ENCODE measurements around the genes CTH, FPGT and ST6GALNAC3.

GRCh38 chr1:70249663-70250280 lies 28.6 kb downstream of the SRSF11 start:
- RRBS, result no CpG with 5 or more reads among the region's 5 CpGs

GRCh38 chr1:70411149-70411750 lies at the start of gene CTH:
CTH (plus strand) TSS chr1:70411268.
- RRBS, result no CpG with 5 or more reads among the region's 35 CpGs

DNA sequence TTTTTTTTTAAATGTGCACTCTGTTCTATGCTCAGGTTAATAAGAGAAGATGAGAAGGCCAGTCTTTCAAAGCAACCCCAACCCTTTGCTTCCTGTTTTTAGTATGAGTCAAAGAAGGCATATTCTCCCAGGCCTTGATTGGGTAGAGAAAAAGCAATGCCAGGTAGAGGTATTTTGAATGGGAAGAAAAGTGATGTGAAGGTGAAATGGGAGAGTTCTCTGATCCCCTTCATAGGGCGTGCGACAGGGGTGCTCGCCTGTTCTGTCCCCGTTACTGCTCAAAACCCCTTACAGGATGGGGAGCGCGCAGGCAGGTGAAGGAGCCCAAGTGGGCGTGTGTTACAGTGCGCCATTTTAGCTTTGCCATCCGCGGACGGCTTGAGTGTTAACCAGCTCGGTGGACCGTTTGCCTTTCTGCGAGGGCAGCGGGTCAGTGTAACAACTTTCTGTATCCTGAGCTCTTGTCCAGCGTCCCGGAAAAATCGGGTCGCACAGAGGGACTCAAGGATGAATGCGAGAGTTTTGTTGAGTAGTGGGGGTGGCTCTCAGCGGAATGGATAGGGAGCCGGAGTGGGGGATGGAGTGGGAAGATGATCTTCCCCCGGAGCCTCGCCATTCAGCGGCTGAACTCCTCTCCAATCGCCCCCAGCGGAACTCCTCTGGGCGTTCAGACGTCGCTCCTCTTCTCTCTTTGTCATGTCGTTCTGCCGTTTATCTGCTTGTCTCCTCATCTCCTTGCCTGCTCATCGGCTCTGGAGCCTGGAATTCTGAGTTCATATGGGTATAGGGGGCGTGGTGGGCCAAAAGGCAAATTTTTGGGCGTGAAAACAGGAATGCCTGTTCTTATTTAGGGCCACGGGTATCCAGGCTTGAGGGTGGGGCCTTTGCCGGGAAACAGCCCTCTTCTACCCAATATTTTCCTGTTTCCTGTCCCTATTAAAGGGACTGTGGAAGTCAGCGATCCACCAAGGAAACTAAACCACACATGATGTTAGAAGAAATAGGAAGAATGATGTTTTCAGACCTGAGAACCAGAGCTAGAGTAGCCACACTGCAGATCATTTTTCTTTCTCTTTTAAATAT lies 295.4 kb downstream of the CTH start:
- RRBS, result 87% methylated on average over 3 of the region's 38 CpGs

GRCh38 chr1:70864170-70864515 lies 183.5 kb downstream of the PTGER3 start:
- RRBS, result no CpG with 5 or more reads among the region's 1 CpG

DNA sequence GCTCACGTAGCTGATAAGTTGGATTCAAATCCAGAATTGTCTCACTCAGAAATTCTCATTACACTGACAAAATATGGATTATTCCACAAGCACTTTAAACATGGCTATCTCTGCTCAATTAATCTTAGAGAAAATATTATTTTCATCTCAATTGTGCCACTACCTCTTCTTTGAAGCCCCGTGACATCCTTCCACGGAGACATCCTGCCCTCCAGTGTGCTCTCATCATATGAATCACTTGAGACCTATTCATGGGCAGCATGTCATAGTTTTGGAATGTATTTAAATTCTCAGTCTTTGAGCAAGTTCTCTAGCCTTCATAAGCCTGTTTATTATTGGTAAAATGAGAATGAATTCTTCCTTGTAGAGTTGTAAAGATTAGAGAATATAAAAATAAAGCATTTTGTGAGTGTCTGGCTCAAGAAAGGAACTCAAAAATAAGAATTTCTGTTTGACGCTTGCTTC lies 557.2 kb upstream of the ZRANB2 start:
- RRBS, result no CpG with 5 or more reads among the region's 4 CpGs

GRCh38 chr1:72283152-72283550 lies 812 bp upstream of the NEGR1 start:
- RRBS, result 6% methylated on average over 8 of the region's 22 CpGs

- RRBS, result under 1% methylated on average over 18 of the region's 45 CpGs
These were observed at the start of gene FPGT for GRCh38 chr1:74197695-74198816. FPGT (plus strand) TSS chr1:74198242.

- RRBS, result no CpG with 5 or more reads among the region's 4 CpGs
These were observed 9.7 kb upstream of the LRRC53 start for GRCh38 chr1:74522135-74522559.

GRCh38 chr1:75677848-75678579 lies 46.5 kb upstream of the ACADM start:
- RRBS, result no CpG with 5 or more reads among the region's 21 CpGs

DNA sequence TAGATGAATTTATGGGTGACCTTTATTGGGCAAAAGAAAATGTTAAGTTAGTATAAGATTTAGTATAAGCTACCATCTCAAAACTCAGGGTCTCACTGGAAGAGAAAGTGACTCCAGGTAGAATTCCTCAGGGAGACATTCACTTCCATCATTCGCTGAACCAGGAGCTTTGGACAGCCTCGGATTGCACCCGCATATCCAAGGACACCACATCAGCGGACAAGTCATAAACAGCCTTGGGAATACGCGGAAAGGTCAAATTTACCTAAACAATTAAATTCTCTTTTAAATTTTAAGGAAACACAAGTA lies 686 bp upstream of the ACADM start:
- RRBS, result no CpG with 5 or more reads among the region's 6 CpGs

GRCh38 chr1:76074491-76075429 lies at the start of gene ST6GALNAC3:
ST6GALNAC3 (plus strand) TSS chr1:76074746.
- RRBS, result no CpG with 5 or more reads among the region's 61 CpGs

GRCh38 chr1:76198154-76198634 lies 123.6 kb downstream of the ST6GALNAC3 start:
- RRBS, result no CpG with 5 or more reads among the region's 1 CpG

DNA sequence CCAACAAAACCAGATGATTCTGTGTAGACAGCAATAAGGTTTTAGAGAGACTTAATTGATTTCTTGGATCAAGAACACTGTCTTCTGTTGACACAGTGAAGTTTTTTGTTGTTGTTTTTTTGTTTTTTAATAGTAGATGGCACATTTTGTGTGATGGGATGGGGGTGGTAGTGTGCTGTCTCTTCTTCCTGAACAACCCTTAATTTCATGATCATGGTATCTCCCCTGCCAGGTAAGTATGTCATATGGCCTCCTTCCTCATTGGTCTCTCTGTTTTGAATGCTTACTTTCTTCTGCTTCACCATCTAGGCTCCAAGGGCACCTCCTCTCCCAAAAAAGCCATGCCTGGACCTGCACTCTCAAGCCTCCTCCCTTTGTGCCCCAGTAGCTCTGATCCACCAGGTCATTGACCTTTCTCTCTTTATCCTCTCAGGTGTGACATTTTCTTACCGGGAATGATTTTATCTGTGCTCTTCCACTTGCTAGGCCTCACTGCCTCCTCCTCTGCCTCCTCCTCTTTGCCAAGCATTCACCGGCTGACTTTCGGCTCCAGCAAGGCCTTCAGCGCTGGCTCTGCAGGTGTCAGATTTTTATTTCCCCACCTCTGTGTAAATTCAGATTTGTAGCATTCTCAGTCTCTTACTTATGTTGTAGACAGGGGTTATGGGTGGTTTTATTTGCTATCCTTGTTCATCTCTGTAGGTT lies 91.4 kb downstream of the ST6GALNAC5 start:
- RRBS, result 35% methylated on average over 2 of the region's 4 CpGs

GRCh38 chr1:77282289-77283229 lies 740 bp downstream of the AK5 start:
- RRBS, result 3% methylated on average over 9 of the region's 52 CpGs

GRCh38 chr1:77371025-77371442 lies 89.2 kb downstream of the AK5 start:
- RRBS, result no CpG with 5 or more reads among the region's 2 CpGs

DNA sequence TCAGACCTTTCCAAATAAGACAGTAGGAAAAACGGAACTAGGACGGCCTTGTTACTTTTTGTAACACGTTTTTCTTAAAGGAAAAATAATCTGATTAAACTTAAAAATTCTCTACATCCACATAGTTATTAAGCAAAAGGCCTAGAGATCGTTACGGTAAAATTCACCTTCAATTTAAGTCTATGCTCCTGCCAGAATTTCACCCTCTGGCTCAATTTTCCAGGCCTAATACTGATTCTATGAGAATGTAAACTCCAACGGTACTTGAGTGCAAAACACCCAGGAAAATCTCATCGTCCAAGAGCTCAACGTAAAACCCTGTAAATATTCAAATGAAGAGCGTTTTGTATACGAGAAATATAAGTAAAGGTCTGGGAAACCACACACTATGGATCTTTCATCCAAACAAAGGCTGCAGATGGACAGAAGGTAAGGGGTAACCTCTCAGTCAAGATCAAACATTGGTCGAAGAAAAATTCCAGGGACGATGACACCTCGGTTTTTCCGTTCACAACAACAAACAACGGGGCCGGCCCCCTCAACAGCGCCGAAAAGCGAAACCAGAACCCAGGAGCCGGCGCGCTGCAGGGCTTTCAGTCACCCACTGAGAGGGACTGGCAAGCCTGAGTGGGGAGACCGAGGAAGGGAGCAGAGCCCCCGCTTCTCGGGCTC lies 842 bp downstream of the USP33 start:
- RRBS, result 3% methylated on average over 5 of the region's 25 CpGs

DNA sequence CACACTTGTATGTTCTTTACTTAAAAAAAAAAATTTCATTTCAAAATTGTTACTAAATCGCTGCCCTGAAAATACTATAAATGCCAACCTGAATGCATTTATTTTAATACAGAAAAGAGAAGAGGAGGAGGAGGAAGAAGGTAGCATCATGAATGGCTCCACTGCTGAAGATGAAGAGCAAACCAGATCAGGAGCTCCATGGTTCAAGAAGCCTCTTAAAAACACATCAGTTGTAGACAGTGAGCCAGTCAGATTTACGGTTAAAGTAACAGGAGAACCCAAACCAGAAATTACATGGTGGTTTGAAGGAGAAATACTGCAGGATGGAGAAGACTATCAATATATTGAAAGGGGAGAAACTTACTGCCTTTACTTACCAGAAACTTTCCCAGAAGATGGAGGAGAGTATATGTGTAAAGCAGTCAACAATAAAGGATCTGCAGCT lies 36.5 kb downstream of the FUBP1 start:
- RRBS, result no CpG with 5 or more reads among the region's 2 CpGs

GRCh38 chr1:78154948-78155751 lies 109.4 kb downstream of the GIPC2 start:
- RRBS, result no CpG with 5 or more reads among the region's 4 CpGs

DNA sequence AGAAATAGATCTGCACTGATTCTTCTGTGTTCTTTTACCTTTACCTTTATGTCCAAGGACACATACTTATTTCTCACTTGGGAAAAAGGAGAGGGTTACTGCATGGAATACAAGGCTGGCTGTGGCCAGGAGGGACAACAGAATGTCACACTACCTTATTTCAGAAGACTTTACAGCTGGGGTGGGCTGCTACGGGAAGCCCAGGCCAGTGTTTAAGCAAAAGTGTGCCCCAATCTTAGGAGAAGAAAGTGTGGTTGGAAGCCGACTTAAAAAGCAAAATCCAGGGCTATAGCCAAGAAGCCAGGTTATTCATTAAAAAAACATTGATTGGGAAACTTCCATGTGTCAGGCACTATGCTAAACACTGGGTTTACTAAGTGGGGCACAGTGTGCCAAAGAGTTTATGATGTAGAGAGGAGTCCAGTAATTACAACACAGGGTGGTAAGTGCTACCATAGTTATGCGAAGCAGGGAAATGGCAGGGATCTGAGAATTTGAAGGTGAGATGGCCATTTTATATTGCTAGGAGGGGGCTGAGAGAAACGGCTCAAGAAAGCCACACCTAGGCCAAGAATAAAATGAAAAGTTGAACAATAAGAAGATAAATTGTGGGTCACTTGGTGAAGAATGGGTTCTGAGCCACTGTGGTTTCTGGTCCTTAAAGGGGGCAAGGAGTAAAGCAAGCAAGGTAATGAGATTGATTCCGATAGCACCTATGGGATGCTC lies 177.6 kb downstream of the GIPC2 start:
- RRBS, result no CpG with 5 or more reads among the region's 5 CpGs

DNA sequence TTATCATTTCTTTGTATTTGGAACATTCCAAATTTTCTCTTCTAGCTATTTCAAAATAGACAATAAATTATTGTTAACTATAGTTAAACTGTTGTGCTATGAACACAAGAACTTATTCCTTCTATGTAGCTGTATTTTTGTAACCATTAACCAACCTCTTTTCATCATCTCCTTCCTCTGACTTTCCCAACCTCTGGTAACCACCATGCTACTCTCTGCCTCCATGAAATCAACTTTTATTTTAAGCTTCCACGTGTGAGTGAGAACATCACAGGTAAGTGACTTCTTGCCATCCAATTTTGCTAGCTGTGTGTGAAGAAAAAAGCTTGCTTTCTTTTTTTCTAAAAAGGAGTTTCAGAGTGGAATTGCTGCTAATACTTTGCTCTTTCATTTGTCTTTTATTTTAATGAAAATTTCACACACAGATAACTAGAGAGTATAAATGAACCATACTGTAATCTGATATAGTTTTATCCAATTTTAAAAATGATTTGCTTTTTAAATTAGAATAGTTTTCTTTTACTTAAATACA lies 516 bp downstream of the IFI44L start:
- RRBS, result no CpG with 5 or more reads among the region's 1 CpG